Occipital lobe (tissue), 2 donors: Measurements from ENCODE around the genes ERC2 and TASOR.

GRCh38 chr3:52795461-52795997 lies 933 bp downstream of the ITIH3 start:
- RAMPAGE, long total RNA, result no peak

GRCh38 chr3:52816877-52817345 lies 13.6 kb downstream of the ITIH4 start:
- RAMPAGE, long total RNA, result no peak

- RAMPAGE, long total RNA, result no peak
These were observed 5.0 kb upstream of the MUSTN1 start for GRCh38 chr3:52839726-52840350.

- RAMPAGE, long total RNA, result no peak
These were observed 11.6 kb upstream of the MUSTN1 start for GRCh38 chr3:52846121-52847052.

GRCh38 chr3:52848511-52849268 lies 13.9 kb upstream of the MUSTN1 start:
- RAMPAGE, long total RNA, result no peak

GRCh38 chr3:53040184-53040883 lies 5.5 kb downstream of the SFMBT1 start:
- RAMPAGE, long total RNA, result no peak

- RAMPAGE, long total RNA, result no peak
These were observed 27.1 kb upstream of the SFMBT1 start for GRCh38 chr3:53072574-53073779.

DNA sequence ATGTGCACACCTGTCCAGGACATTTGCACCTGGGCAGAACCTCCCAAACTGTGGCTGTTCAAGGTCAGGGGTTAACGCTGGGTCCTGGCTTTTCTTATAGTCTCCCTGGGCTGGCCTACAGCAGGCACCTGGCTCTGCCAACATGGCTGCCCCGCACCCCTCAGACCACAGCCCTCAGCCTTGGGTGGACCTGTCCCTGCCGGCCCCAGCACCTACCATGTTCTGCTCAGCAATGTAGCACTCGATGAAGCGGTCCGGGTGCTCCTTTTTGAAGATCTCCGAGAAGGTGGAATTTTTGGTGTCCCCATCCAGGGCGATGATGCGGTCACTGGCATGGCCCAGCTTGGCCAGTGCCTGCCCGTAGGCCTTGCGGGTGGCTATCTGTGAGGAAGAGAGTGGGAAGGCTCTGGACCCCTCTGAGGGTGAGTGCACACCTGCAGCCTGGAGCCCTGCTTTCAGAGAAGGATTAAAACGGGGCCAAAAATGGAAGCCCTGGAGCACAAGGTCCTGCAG lies 25.5 kb downstream of the TKT start:
- RAMPAGE, long total RNA, result no peak

GRCh38 chr3:53843636-53844004 lies 2.6 kb downstream of the CHDH start:
- RAMPAGE, long total RNA, result no peak

GRCh38 chr3:54122900-54123282 lies 539 bp downstream of the CACNA2D3 start:
- RAMPAGE, long total RNA, result no peak

DNA sequence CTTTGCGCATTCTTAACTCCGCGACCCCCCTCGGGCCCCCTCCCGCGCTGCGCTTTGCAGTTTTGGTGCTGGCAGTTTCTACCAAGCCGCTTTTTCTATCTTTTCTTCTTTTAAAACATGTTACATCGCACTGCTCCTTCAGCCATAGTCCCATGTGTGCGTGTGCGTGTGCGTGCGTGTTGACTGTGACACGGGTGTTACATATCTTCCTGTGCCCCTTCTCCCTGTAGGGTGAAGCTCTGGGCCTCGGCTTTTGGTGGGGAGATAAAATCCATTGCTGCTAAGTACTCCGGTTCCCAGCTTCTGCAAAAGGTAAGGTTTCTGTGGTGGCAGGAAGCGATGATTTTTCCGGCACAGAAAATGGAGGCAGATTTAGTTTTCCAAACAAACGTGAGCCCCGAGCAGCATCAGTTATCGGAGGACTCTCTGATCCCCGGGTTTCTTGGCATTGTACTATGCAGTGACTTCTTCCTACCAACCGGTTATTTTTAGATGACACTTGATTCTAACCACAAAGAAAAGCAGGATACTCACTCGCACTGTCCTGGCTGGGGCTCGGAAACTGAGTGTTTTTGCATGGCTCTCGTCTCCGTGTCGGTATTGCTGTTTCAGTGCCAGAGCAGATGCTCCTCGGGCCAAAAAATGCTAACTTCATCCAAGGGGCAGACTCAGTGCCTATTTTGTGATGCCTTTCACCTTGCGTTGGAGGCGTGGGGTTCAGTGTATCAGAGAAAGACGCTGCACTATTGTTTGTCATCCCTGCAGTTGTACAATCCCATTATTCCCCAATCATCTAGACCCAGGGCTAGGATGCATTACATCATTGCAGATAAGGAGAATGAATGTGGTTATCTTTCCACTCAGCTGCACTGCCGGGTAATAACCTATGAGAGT lies 1.2 kb downstream of the CACNA2D3 start:
- RAMPAGE, long total RNA, result no peak

- RAMPAGE, long total RNA, result no peak
These were observed 293.0 kb downstream of the LRTM1 start for GRCh38 chr3:54634744-54635290.

GRCh38 chr3:55597747-55598264 lies 110.7 kb upstream of the WNT5A start:
- RAMPAGE, long total RNA, result no peak

- RAMPAGE, long total RNA, result no peak
These were observed 563 bp downstream of the ERC2 start for GRCh38 chr3:56467764-56468043.

GRCh38 chr3:56468044-56468914 lies at the start of gene ERC2:
Gene ERC2, minus strand, starts transcription at chr3:56468467.
- RAMPAGE, long total RNA, result no peak

DNA sequence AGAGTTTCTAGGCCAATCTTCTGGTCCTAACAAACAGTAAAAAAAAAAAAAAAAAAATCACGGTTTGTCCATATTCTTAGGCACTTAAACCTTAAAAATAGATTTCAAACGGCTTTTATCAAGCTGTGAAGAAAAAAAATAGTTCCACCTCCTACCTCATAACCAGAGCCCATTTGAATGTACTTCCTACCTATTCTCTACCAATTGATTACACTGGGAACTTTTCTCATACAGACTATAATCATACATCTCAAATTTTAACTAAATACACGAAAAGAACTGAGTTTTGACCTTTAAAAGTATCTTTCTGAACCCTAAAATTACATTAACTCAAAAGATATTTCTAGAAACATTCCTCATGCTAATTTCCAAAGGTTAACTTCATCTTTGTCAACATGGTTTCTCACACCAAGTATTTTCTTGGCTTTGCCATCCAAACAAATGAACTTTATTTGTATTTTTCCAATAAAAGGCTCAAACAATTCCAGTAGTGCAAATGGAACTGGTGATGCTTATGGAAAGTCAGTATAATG lies 1.9 kb downstream of the TASOR start:
- RAMPAGE, long total RNA, result no peak

DNA sequence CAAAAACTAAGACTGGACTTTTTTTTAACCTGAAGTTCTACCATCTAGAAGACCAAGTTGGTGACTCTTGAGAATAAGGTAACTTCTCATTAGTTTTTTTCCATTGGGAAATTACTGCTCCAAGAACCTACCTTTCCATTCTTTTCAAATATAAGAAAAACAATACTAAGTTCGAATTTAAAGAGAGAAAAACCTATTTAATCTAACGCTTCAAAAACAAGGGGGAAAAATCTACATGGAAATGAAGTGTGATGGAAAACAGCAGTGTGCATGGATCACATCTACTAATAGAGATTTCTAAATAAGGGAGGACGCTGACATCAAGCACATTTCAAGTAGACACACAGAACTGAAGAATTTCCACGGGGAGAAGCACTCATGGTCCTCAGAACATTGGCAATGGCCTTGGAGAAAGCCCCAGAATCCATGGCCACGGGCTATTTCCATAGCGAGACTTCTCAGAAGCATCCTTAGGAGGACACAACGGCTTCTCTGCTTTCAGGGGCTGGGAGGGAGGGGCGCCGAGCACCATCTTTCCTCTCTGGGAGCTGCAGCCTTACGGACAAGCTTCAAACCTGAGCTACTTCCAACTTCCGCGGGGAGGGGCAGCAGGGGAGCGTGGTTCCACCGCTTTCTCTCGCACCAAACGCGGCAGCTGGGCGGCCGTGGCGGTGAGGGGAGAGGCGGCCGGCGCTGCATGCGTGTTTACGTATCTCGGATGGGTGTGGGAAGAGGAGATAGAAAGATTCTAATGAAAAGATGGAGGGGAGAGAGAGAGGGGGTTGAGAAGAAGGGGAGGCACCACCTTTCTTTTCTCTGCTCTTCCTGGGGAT lies 978 bp downstream of the TASOR start:
- RAMPAGE, long total RNA, result no peak

DNA sequence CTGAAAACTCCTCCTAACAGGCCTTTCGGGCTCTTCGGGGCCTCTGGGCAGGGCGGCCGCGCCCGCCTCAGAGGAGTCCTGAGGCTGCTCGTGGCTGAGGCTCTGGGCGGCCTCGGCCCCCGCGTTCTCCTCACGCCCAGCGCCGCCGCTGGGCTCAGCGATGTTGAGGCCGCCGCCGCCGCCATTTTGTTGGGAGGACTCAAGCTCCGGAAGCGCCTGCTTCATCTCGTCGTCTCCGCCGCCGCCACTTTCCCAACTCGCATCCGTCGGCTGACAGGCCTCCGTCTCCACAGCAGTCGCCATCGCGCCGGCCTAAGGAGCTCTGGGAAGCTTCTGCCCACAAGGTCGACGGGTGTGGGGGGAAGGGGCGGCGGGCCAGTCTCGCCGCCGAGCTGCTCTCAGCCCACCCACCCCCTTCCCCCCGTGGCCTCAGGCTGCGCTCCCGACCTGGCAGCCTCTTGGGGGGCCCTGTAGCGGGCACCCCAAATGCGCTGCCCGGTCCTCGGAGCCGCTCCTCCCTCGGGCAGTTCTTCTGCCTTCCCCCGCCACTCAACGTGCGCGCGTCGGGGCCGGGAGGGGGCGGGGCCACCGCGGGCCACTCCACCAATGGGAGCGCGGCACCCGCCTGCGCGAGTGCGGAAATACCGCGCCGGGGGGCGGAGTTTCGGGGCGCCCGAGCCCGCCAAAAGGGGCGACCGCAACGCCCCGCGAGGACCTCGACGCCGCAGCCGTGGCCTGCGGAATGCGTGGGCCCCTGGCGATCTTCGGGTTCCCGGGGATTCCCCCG lies at the start of gene TASOR:
Gene TASOR, minus strand, starts transcription at position 562 of the 787 bp plus-strand sequence.
- RAMPAGE, long total RNA, result no peak

DNA sequence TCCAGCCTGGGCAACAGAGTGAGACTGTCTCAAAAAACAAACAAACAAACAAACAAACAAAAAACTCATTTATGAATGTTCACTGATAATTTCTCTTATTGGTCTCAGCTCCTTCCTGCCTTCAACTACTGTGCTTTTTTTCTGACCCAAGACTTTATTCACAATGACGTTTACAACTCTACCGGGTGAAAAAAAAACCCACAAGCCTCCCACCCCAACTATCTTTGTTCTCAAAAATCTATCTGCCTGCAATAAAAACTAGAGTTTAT lies 52.1 kb upstream of the TASOR start:
- RAMPAGE, long total RNA, result no peak

GRCh38 chr3:56790212-56790729 lies 11.5 kb downstream of the ARHGEF3 start:
- RAMPAGE, long total RNA, result no peak